Foreskin keratinocyte (primary cell): Measurements from ENCODE around the gene CHST12.

DNA sequence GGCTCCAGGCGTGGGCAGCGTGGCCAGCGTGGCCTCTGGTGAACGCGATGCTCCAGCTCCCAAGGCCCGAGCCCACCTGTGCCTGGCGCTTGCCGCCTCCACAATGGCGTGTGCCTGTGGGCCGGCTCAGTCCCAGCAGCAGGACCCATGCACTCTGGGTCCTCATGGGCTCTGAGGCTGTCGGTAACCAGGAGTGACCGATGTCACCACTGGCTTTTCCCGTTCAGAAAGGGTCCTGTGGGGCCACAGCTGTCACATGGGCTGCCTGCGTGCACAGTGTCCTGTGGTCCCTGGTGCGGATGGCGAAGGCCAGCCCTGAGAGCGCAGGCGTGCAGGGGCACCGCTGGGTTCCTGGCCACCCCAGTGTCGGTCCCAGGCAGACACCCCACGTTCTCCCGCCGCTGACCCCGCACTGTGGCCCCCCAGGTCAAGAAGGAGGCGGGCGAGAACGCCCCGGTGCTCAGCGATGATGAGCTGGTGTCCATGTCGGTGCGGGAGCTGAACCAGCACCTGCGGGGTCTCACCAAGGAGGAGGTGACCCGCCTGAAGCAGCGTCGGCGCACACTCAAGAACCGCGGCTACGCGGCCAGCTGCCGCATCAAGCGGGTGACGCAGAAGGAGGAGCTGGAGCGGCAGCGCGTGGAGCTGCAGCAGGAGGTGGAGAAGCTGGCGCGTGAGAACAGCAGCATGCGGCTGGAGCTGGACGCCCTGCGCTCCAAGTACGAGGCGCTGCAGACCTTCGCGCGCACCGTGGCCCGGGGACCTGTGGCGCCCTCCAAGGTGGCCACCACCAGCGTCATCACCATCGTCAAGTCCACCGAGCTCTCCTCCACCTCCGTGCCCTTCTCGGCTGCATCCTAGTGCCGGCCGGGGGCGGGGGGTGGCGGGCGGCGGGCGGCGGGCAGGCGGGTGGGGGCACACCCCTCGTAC is 9.3 kb downstream of the MAFK start:
- RAMPAGE, total RNA, result no peak

DNA sequence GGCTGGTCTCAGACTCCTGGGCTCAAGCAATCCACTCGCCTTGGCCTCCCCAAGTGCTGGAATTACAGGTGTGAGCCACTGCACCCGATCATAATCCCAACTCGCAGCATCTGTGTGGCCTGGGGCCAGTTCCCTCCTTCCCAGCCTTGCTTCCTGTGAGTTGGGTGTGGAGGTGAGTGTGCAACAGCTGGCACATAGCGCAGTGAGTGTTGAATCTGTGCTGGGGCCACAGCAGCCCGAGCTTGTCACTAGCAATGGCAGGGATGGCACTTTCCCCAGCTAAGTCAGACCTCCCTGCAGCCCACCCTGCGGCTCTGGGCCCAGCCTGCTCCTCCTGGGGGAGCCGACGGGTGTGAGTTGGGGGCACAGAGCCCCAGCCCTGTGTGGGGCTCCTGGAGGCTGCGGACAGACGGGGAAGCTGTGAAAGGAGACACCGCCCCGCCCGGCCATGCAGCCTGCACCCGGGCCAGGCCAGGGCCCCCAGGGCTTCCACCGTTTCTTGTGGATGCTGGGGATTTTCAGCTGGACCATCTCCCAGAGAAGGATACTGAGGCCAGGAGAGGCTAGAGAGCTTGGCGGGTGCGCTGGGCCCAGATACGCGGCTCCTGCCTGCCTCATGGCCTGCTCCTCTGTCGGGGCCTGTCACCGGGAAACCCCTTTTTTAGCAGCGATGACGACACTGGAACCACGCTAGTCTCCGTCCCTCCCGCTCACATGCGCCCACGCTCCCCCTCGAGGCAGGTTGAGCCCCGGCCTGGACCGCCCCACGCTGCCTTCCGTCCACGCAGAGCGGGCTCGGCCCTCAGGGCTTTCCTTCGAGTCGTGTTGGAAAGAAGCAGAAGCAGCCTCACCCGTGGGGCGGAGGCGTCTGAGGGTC is 11.9 kb downstream of the TMEM184A start:
- RAMPAGE, total RNA, result no peak

- RAMPAGE, total RNA, result no peak
Observed at GRCh38 chr7:1548452-1548964, 7.5 kb downstream of the TMEM184A start.

GRCh38 chr7:1644682-1645189 is 25.3 kb upstream of the ELFN1 start:
- RAMPAGE, total RNA, result no peak

DNA sequence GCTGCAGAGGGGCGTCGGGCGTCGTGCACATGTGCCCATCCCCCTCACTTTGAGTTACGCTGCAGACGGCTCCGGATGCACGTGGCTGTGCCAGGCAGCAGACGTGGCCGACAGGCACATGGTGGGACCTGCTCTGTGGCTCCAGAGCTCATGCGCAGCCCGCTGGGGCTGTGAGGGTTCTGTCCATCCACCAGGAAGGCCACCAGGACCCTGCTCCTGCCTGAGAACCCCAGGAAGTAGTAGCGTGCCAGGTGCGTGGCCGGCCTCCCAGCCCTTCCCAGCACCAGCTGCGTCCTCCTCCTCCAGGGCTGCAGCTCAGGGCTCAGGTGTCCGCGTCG is 24.9 kb downstream of the ELFN1 start:
- RAMPAGE, total RNA, result no peak

GRCh38 chr7:1850519-1851093 is 180.5 kb downstream of the ELFN1 start:
- RAMPAGE, total RNA, result no peak

DNA sequence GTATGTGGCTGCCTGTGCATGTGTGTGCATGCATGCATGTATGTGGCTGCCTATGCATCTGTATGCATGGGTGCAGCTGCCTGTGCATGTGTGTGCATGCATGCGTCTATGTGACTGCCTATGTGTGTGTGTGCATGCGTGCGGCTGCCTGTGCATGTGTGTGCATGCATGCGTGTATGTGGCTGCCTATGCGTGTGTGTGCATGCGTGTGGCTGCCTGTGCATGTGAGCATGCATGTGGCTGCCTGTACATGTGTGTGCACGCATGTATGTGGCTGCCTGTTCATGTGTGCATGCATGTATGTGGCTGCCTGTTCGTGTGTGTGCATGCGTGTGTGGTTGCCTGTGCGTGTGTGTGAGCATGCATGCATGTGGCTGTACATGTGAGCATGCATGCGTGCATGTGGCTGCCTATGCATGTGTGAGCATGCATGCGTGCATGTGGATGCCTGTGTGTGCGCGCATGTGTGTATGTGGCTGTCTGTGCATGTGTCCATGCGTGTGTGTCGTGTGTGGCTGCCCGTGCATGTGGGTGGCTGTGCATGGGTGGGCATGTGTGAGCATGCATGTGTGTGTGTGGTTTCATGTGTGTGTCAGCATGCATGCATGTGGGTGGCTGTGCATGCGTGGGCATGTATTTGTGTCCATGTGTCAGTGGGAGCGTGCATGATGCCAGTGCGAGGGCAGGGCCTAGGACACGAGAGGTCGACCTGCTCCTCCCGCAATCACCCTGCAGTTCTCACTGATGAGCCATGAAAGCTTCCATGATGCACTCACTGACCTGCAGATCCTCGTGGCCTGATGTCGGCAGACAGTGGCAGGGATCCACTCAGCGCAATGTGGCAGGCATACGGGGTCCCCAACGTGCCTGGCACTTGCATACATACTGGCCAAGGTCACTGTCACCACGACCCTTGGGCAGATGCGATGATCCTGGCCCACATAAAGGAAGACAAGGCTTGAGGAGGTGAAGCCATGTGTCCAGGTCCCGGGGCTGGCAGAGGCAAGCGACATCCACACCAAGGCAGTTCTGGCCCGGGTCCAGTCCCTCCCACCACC is 218.4 kb downstream of the ELFN1 start:
- RAMPAGE, total RNA, result no peak

GRCh38 chr7:1923682-1924134 is 253.6 kb downstream of the ELFN1 start:
- RAMPAGE, total RNA, result no peak

DNA sequence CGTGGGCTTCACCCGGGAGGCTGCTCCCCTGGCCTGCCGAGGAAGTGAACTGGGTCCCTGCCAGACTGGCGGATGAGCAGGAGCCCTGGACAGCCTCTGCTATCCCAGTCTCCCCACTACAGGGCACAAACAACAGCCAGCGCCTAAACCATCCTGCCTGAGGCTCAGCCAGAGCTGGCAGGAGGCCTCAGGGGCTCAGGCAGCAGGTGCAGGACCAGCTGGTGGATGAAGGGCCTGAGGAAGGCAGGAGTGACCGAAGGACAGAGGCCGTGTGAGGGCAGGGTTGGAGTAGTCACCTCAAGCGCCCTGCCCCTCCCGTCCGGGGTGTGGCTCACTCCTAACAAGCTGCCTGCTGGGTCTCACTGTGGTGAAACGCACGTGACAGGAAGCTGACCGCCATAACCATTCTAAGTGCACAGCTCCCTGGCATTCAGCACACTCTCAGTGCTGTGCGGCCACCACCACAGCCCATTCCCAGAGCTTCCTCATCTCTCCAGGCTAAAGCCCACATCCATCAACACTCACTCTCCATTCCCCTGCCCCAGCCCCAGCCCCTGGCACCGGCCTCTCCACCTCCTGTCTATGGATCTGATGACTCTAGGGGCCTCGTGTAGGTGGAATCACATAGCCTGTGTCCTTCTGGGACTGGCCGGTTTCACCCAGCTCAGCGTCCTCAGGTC is 281.1 kb downstream of the ELFN1 start:
- RAMPAGE, total RNA, result no peak

GRCh38 chr7:1999516-1999877 is 233.2 kb downstream of the MAD1L1 start:
- RAMPAGE, total RNA, result no peak

GRCh38 chr7:2037256-2037896 is 195.4 kb downstream of the MAD1L1 start:
- RAMPAGE, total RNA, result no peak

- RAMPAGE, total RNA, result no peak
Observed at GRCh38 chr7:2082124-2082761, 150.5 kb downstream of the MAD1L1 start.

GRCh38 chr7:2120206-2120928 is 112.4 kb downstream of the MAD1L1 start:
- RAMPAGE, total RNA, result no peak

DNA sequence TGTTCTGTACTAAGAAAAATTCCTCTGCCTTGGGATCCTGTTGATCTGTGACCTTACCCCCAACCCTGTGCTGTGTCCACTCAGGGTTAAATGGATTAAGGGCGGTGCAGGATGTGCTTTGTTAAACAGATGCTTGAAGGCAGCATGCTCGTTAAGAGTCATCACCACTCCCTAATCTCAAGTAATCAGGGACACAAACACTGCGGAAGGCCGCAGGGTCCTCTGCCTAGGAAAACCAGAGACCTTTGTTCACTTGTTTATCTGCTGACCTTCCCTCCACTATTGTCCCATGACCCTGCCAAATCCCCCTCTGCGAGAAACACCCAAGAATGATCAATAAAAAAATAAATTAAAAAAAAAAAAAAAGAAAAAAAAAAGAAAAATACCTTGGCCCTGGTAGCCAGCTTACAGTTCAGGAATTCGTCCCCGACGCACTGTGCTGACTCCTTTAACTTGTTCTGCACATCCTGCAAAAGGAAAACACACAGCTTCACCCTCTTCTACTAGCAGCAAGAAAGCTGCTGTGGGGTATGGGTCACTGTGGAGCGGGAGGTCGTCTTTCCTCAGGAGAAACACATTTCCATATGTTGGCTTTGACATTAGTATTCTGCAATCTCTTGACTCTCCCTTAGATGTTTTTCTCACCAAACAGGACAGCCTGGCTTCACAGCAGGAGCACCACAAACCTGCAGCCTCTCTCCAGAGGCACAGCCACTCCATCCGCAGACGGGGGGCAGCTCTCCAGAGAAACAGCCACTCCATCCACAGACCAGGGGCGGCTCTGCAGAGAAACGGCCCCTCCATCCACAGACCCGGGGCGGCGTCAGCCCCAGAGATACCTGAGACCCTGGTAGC is 27.4 kb downstream of the NUDT1 start:
- RAMPAGE, total RNA, result no peak

DNA sequence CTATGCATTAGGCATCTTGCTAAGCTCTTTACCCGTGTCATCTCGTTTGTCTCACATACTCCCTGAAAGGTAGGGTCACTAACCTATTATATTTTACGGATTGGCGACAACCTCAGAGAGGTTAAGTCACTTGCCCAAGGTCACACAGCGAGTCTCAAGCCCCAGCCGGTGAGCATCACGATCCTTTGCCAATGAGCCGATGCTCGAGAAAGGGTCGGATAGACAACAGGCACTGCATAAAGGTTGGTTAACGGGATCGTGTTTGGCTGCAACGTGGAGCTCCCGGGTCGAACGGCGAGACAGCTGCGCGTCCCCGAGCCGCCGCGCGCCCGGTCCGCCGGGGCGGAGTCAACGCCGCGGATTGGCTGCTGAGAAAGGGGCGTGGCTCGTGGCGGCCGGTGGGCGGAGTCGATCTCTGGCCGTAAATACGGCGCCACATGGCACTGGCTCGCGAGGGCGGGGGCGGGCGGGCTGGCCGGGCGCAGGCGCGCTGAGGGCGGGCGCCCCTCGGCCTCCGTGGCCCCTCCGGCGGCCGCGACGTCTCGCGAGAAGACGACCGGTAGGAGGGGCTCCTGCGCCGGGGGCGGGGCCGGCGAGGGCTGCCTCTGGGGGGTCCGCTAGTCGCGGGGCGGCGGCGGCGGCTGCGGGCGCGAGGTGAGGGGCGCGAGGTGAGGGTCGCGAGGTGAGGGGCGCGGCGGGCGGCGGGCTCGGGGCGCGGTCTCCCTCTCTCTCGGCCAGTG is at the start of gene CHST12:
Gene CHST12 (plus strand): TSS at position 620 of the 740 bp plus-strand sequence.
- RAMPAGE, total RNA, result no peak

DNA sequence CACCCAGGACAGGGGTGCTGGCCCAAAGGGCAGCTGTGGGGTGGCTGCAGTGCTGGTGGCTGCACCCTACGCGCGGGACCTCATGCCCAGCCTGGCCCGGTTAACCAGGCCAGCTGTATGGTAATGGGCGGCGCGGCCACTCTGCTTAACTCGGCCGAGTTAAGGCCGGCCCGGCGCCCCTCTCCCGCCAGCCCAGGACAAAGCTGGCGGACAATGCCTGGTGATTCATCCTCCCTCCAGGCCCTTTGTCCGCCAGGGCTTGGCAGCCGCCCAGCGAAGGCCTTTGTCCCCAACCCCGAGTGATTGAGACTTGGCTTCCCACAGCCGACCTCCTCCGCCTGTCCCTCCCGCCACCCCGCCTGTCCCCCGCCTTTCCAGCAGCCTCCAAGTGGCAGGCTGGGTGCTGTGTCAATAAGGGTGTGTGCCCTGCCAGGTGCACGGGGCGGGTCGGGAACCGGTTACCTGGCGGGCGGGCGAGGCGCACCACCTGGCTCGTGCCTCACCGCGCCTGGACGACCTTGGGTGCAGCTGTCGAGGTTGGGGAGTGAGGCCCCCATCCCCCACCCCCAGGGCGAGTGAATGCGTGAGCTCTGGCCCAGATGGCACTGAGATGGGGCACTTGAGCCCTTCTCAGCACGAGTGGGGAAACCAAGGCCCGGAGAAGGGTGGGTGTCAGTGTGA is 4.5 kb downstream of the LFNG start:
- RAMPAGE, total RNA, result no peak

DNA sequence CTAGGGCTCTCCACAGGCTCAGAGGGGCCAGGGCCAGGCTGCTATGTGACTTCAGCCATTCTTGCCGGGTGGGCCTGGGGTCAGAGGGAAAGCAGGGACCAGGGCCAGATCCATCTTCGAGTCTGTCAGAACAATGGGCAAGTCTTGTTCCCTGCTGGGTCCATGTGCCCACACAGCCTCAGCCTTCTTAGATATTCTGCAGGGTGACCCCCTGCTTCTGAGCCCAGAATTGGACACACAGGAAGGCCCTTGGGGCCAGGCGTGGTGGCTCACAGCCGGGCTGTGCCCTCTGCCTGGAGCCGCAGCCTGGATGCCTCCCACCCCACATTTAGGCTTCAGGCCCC is 11.4 kb downstream of the LFNG start:
- RAMPAGE, total RNA, result no peak

GRCh38 chr7:2598054-2598837 is 33.5 kb upstream of the TTYH3 start:
- RAMPAGE, total RNA, result no peak

DNA sequence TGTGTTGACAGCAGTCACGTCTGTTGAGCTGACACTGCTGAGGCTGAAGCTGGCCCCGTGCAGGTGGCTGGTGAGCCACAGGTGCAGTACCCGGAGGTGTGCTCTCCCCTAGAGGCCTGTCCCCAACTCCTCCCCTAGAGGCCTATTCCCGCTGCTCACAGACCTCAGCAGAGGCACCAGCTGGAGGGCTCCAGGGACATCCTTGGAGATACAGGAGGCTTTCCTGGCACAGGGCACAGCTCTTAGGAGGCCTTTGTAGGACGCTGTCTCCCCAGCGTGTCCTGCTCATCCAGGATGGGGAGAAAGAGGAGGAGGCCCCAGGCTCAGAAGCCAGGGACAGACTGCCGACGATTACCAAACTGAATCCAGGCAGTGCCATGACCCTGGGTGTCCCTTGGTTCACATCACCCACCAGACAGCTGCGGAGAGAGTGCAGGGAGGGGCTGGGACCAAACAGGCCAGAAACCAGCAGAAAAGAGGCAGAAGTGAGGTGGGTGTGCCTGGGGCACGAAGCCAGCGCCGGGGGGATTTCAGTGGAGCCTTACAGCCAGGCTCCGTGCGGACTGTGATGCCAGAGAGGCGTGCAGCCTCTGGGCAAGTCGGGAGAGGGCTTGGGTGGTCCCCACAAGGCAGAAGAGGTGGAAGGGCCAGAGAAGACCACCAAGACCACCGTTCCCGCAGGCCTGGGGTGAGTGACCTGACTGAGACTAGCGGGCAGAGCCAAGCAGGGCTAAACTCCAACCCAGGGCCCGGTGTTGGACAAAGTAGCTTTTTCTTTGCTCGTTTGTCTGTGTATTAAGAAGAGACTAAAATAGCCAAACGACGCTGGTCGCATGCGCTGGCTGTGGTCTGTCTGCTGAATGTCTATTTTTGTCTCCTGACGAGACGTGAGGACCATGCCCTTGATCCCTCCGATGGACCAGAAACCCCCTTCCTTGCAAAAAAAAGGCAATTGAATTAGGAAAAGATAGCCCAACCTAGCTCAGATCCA is 18.3 kb upstream of the TTYH3 start:
- RAMPAGE, total RNA, result no peak

DNA sequence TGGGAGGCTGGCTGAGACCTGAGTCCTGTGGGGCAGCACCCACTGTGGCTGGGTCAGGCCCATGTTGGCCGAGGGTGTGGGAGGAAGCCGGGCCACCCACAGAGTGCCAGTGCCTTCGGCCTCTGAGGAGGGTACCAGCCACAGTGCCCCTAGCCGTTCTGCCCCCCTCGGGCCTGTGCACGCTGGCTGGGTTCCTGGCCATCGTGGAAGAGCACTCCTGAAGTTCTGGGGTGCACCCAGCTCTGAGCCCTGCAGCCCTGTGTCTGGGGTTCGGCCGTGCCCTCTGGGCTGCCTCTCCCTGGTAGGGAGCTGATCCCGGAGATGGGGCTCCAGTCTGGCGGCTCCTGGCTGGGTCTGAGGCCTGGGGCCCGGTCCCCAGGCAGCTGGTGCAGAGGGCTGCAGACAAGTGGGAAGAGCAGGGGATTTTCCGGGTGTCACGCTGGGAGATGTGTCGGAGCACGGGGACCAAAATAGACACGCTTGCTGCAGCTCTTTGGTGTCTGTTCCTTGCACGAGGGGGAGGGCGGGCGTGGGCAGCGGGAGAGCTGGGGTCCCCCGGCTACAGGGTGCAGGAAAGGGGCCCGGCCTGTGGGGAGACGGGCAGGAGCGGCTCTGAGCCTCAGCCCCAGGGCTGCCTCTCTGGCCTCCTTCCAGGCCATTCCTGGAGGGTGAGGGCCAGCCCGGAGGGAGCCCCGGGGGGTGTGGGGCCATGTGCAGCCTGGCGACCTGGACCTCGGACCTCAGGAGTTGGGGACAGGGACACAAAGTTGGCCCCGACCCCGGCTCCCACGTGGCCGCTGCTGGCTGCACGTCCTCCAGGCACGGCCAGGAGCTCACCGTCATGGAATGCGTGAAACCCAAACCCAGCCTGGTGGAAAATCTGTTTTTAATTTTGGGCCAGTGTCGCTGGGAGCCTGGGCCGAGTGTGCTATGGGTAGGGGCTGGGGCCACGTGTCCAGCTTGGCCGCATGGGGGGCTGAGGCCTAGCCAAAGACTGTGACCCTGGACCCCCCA is 6.4 kb downstream of the TTYH3 start:
- RAMPAGE, total RNA, result no peak